Renal cortical epithelial cell (primary cell): Measurements from ENCODE around the genes H2BC15 and H2BC17.

DNA sequence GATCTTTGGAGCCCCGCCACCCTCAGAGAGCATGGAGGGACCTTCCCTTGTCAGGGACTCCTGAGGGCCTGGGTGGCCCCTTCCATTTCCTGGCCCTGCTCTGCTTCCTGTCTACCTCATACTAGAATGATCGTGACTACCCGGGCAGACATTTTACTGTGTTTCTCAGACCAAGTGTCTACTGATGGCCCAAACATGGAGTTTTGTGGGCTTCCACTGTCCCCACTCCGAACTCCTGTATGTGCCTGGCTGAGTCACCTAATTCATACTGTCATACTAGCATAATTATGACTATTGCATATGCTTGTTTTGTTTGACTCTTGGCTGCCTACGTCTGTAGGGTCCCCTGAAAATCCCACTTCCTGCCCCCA is 1.8 kb downstream of the ABT1 start:
- RRBS: no CpG with 5 or more reads among the region's 5 CpGs

DNA sequence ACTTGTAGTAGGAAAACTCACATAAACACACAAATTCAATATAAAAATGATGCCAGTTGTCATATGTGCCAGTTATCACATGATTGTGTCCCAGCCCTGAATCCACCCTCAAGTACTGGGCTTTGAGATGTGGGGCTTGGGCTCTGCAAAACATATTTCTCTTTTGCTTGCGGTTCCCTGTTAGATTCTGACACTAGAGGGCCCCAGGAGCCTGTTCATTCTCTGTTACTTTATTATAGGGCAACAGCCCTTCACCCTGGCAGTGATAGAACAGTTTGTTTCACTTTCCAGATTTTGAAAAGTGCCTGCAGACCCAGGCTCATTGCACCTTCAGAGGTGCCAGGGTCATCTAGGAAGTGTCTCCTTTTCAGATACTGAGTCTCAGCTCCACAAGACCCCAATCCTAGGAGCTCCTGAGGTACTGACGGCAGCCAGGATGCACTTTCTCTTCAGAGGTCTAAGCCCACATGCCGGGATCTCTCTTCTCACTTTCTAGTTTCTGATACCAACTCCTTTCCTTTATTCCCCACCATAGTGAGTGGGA is 10.7 kb downstream of the ABT1 start:
- RRBS: no CpG with 5 or more reads among the region's 3 CpGs

DNA sequence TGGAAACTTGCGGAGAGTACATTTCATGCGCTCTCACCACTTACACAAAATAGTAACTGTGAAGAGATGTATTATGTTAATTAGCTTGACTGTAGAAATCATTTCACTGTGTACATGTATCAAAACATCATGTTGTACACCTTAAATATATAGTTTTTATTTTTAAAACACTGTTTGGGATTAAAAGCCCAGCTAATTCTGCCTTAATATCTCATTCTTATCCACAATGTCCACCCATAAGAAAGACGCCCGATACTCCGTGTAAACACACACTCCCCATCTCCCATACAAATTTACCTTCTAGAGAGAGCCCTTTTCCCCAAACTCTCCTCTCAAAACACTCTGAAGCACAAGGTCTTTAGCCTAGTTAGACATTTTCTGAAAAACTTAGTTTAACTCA is 113.4 kb downstream of the H2BC11 start:
- RRBS: no CpG with 5 or more reads among the region's 5 CpGs

- RRBS: 0% methylated on average over 2 of the region's 25 CpGs
Measured at GRCh38 chr6:27091323-27092186, 41.0 kb downstream of the H2BC11 start.

DNA sequence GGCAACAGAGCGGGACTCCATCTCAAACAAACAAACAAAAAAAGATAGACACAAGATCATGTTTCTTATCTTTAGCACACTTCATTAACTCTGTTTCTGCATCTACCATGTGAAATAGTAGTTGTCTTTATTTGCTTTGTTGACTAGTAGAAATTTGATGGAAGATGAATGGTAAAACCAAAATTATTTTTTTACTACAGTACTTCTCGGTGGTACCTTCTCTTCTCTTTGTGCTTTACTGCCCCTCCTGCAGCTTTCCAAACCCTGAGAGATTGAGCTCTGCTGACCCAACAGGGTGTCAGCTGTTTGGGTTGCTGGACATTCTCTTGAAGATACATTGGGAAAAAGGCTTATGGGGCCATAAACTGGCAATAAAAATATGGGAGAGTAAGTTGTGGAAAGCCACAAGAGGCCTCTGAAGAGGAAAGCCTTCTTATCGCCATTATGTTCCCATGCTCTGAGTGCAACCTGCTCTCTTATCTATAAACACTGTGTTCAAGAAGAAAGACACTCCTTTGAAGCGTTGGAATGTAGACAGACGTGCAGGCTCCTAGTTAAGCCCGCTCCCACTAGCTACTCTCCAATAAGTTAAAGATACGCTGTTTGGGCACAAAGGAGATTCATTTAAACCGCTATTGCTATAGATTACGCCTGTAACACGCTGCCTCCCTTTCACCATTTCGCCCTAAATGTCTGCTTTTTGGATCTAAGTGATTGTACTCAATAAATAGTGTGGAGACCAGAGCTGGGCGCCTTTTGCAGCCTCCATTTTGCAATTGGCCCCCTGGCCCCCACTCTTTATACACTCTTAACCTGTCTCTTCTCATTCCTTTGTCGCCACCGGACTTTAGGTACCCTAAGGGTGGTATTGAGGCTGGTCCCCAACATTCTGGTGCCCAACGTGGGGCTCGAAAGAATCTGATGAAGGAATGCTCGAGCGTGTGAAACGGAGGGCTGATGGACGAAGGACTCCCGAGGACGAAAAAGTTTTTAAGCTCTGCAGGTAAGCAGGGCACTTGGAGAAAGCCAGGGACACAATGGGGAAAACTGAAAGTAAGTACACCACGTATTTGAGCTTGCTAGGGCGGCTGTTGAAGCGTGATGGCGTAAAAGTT is 40.6 kb downstream of the H2AC12 start:
- RRBS: no CpG with 5 or more reads among the region's 26 CpGs

GRCh38 chr6:27358925-27359635 is 29.5 kb upstream of the ZNF391 start:
- RRBS: no CpG with 5 or more reads among the region's 3 CpGs

- RRBS: 1% methylated on average over 7 of the region's 38 CpGs
Measured at GRCh38 chr6:27374758-27375596, 13.6 kb upstream of the ZNF391 start.

GRCh38 chr6:27565634-27566909 is 93.2 kb upstream of the ZNF184 start:
- RRBS: 7% methylated on average over 5 of the region's 47 CpGs

- RRBS: no CpG with 5 or more reads among the region's 5 CpGs
Measured at GRCh38 chr6:27575954-27576244, 103.0 kb upstream of the ZNF184 start.

DNA sequence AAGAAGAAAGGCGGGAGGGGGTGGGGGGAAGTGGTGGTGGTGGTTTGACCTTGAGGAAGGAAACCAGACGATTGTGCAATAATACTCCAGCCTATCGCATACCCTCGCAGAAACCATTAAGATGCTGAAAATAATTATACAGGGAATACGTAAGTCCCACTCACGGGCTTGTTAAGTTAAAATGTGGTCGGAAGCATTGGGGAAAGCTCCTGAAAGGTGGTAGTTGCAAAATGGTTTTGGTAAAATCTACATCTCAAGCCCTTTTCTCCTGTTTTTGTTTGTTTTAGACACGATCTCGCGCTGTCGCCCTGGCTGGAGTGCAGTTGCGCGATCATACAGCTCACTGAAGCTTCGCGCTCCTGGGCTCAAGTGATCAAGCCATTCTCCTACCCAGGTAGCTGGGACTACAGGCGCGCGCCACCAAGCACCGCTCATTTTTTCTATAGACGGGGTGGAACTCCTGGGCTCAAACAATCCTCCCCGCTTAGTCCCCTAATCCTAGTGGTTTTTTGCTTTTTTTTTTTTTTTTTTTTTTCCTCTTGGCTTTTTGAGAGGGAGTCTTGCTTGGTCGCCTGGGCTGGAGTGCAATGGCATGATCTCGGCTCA is 128.9 kb upstream of the ZNF184 start:
- RRBS: no CpG with 5 or more reads among the region's 23 CpGs

DNA sequence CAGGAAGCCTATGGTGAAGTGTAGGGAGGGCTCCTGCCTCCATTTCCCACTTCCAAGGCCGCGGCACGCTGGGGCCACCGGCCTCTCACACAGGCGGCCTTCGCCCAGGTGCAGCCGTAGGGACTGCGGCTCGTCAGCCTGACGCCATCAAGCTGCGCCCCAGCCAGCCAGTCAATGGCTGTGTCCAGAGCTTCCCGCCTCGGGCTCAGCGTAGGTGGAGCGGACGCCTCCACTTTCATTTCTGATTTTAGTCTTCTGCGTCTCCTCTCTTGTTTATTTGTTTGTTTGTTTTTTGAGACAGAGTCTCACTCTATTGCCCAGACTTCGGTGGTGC is 69.4 kb downstream of the H2BC13 start:
- RRBS: no CpG with 5 or more reads among the region's 18 CpGs

DNA sequence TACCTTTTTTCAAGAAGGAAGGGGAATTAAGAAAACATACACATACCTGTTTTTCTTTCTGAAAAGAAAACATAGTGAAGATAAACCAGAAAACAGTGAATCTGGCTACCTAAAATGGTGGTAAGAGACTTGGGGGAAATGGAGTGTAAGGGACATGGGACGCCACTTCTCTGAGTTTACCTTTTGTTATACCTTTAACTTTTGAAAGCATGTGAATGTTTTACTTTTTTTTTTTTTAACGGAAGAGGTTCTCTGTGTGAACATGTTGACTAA is 28.9 kb downstream of the H2BC13 start:
- RRBS: no CpG with 5 or more reads among the region's 2 CpGs

GRCh38 chr6:27791078-27791786 is 16.5 kb downstream of the H2BC13 start:
- RRBS: no CpG with 5 or more reads among the region's 14 CpGs

- RRBS: no CpG with 5 or more reads among the region's 4 CpGs
Measured at GRCh38 chr6:27834805-27835316, 3.3 kb downstream of the H2AC15 start.

DNA sequence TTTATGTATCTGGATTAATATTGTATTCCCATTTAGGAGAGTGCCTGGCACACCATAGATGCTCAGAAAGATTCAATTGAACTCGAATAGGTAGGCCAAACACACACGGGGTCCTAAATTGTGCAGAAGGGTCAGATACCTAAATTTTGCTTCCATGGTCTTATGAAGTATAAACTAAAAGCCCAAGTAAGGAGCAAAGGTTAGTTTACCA is 1.8 kb downstream of the H2AC15 start:
- RRBS: no CpG with 5 or more reads among the region's 2 CpGs

- RRBS: no CpG with 5 or more reads among the region's 28 CpGs
Measured at GRCh38 chr6:27837647-27838205, 449 bp downstream of the H2AC15 start.

DNA sequence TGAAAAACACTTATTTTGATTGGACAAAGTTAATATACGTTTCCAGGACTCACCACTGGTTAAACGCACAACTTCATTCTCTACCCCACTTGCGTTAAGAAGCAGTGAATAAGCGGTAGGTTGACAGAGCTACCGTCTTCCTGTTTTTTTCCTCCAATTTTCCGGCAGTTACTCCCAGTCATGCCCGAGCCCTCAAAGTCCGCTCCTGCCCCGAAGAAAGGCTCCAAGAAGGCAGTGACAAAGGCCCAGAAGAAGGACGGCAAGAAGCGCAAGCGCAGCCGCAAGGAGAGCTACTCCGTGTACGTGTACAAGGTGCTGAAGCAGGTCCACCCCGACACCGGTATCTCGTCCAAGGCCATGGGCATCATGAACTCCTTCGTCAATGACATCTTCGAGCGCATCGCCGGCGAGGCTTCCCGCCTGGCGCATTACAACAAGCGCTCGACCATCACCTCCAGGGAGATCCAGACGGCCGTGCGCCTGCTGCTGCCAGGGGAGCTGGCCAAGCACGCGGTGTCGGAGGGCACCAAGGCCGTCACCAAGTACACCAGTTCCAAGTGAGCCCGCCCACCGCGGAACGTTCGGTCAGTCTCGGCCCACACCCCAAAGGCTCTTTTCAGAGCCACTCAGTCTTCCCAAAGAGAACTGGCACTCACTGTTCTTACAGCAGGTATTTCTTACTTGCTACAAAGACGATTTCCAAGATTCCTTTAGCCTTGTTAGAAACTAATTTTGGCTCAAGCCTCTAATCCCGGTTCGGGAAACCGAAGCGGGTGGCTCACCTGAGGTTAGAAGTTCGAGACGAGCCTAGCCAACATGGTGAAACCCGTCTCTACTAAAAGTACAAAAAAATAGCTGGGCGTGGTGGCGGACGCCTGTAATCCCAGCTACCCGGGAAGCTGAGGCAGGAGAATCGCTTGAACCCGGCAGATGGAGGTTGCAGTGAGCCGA is at the start of gene H2BC15:
H2BC15 (plus strand) TSS at position 88 of the 951 bp plus-strand sequence.
- RRBS: under 1% methylated on average over 5 of the region's 56 CpGs

- RRBS: no CpG with 5 or more reads among the region's 2 CpGs
Measured at GRCh38 chr6:27891442-27891860, 825 bp upstream of the H3C12 start.

DNA sequence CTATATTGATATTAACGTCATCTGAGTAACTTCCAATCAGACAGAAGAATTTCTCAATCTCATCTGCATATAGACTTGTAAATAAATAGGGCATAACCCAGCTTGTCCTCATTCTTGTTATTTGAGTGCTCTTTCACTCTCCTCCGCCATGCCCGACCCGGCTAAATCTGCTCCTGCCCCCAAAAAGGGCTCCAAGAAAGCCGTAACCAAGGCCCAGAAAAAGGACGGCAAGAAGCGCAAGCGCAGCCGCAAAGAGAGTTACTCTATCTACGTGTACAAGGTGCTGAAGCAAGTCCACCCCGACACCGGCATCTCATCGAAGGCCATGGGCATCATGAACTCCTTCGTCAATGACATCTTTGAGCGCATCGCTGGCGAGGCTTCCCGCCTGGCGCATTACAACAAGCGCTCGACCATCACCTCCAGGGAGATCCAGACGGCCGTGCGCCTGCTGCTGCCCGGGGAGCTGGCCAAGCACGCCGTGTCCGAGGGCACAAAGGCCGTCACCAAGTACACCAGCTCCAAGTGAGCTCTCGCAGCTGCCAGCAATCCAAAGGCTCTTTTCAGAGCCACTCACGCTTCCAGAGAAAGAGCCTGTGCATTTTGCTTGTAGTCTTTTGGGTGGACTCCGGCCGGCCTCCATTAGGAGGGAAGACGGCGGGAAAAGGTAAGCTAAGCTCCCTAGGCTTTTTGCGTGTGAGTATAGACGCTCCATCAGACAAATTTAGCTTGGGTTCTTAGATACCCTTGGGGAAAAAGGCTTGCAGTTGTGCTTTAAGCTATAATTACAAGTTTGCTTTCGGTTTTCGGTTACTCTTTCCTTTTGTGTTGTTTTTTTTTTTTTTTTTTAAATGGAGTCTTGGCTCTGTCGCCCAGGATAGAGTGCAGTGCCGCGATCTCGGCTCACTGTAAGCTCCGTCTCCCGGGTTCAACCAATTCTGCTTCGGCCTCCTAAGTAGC is at the start of gene H2BC17:
H2BC17 (plus strand) TSS at position 111 of the 960 bp plus-strand sequence.
- RRBS: no CpG with 5 or more reads among the region's 46 CpGs

GRCh38 chr6:27902041-27903523 is 9.4 kb downstream of the H2BC17 start:
- RRBS: no CpG with 5 or more reads among the region's 42 CpGs